BJ (cell line): ENCODE results near the genes IL10RB, DONSON and RCAN1.

- CAGE, long polyA plus RNA = no peak
- RRBS = 2% methylated on average over 9 of the region's 49 CpGs
Measured at GRCh38 chr21:33265601-33266516, at the start of gene IL10RB. IL10RB (plus strand) TSS chr21:33266367.

DNA sequence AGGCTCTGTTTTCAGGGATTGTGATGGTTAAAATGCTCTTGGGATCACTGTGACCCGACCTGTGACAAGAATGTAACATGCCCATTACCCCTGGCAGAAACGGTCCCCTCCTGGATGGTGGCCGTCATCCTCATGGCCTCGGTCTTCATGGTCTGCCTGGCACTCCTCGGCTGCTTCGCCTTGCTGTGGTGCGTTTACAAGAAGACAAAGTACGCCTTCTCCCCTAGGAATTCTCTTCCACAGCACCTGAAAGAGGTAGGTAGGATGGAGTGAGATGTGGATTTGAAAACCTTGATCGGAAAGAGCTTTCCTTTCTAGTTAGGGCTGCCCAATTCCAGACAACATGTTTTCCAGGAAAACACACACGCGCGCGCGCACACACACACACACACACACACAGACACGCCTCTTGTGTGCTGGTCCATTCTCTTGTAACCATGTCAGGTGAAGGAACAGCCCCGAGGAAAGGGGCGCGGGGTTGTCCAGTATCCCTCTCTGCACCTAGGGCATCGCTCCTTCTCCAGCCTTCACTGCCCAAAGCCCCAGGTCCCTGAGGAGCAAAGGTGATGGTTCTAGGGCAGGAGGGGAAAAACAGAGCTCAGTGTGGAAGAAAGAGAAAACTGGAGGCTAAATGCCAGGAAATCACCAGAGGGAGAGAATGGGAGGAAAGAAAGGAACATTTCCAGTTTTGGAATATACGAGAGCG is 22.0 kb downstream of the IL10RB start:
- CAGE, long polyA plus RNA = no peak
- RRBS = no CpG with 5 or more reads among the region's 21 CpGs

GRCh38 chr21:33362056-33362837 is 37.5 kb downstream of the IFNAR1 start:
- CAGE, long polyA plus RNA = no peak
- RRBS = no CpG with 5 or more reads among the region's 13 CpGs

GRCh38 chr21:33410918-33411814 is 8.0 kb downstream of the IFNGR2 start:
- CAGE, long polyA plus RNA = no peak
- RRBS = no CpG with 5 or more reads among the region's 20 CpGs

DNA sequence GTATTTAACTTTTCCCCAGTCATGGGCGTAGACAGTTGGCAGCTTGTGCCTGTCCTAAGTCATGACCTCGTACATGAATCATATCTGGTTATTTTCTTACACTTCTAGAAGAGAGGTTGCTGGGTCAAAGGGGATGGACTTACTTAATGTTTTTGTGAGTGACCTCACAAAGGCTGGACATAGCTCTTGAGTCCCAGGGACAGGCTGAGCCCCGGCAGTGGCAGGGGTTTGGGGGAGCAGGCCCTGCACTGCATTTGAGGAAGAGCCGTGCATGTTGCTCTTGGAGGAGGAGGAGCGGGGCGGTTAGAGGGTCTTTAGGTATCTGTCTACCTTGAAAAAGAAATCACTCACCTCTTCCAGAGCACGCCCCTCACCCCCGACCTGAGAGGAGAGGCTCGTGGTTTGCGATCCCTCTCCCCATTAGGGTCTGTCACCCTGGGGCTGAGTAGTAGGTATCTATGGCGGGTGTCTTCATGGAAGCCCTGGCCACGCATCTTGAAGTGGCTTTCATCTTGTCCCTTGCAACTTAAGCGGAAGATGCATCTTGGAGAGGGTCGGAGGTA is 16.5 kb downstream of the IFNGR2 start:
- CAGE, long polyA plus RNA = no peak
- RRBS = no CpG with 5 or more reads among the region's 14 CpGs

- CAGE, long polyA plus RNA = no peak
- RRBS = no CpG with 5 or more reads among the region's 5 CpGs
Measured at GRCh38 chr21:33434594-33435373, 31.6 kb downstream of the IFNGR2 start.

- CAGE, long polyA plus RNA = no peak
- RRBS = 1% methylated on average over 34 of the region's 47 CpGs
Measured at GRCh38 chr21:33480037-33480514, 302 bp upstream of the TMEM50B start.

DNA sequence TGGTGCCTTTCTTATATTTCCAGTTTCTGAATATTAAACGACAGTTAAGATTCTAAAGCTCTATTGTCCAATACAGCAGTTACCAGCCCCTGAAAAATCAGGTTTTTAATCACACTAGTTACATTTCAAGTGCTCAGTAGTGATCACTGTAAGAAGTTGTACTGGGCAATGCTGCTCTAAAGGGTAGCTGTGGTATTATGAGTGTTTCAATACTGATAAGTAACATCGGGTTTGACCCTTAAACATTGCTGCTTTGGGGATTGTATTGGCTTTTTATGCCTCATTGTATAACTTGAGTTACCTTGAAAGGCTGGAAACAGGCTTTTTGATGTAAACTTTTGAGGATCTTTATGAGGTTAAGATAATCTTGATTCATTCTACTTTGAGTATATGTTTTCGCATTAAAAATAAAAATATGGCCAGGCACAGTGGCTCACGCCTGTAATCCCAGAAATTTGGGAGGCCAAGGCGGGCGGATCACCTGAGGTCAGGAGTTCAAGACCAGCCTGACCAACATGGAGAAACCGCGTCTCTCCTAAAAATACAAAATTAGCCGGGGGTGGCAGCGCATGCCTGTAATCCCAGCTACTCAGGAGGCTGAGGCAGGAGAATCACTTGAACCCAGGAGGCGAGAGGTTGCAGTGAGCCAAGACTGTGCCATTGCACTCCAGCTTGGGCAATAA is 21.5 kb downstream of the SON start:
- CAGE, long polyA plus RNA = no peak
- RRBS = no CpG with 5 or more reads among the region's 11 CpGs

DNA sequence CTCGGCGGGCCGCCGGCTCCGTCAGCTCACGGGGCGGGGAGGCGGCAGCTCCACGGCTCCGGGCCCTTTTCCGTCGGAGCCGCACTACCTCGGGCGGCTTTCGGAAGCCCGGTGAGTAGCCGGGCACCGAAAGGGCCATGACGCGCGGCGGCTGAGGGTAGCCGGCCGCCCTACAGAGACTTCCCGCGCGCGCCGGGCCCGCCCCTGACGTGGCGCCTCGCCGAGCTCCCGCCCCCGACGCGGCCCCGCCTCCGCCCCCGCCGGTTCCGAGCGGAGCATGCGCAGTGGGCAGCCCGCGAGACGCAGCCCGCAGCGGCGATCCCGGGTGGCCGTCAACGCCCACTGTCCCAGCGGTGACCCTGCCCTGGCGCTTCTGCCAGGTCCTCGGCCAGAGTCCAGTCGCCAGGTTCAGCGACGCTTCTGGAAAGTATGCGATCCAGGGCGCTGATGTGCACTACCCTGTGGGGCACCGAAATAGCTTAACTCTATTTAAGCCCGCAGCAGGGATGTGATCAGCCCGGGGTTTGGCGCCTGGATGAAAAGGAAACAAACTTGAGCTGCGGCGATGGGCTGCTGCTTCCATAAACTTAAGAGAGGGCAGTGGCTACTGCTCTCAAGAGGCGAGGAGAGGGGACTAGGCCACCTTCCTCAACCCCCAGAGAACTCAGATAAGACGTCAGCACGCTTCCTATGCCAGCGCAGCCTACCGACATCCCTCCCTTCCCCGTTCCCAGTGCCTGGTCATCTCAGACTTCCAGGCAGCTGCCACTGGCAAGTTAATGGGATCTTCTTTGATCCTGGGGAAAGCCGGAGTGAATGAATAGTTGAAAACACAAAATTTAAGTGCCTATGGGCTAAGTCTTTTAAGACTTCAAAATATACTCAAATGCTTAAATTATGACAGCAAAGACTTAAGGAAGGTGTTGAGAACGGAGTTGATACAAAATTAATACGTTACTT is at the start of gene DONSON:
TSS of gene DONSON (minus strand) at position 182 of the 960 bp plus-strand sequence.
- CAGE, long polyA plus RNA = no peak
- RRBS = 1% methylated on average over 48 of the region's 78 CpGs

GRCh38 chr21:33969500-33970125 is 54.0 kb upstream of the ATP5PO start:
- CAGE, long polyA plus RNA = no peak
- RRBS = no CpG with 5 or more reads among the region's 4 CpGs

- CAGE, long polyA plus RNA = no peak
- RRBS = no CpG with 5 or more reads among the region's 17 CpGs
Measured at GRCh38 chr21:33975992-33976833, 60.6 kb upstream of the ATP5PO start.

- CAGE, long polyA plus RNA = no peak
- RRBS = no CpG with 5 or more reads among the region's 10 CpGs
Measured at GRCh38 chr21:34029909-34030660, 43.3 kb upstream of the MRPS6 start.

GRCh38 chr21:34198236-34198418 is 124.7 kb downstream of the MRPS6 start:
- CAGE, long polyA plus RNA = no peak
- RRBS = no CpG with 5 or more reads among the region's 3 CpGs

DNA sequence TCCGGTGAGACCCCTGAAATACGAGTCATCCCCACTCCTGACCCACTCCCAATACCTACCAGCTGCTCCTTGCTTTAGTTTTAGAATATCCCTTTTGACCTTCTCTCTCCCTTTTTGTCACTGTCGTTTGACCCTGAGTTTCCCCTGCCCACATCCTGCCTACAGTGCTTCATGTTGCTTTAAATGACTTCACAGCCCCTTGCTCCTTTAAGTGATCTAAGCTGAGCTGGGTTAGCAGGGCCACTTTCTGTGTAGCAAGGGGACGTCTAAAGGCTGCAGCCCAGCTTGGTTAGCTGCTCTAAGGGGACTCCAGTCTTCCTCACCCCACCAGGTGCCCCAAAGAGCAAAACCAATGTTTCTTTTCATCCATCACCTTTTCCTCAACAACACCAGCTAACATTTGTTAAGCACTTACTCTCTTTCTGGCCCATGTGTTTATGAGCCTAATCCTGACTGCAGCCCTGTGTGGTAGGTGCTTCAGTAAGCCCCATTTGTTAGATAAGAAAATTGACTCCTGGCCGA is 125.5 kb downstream of the MRPS6 start:
- CAGE, long polyA plus RNA = no peak
- RRBS = no CpG with 5 or more reads among the region's 5 CpGs

- CAGE, long polyA plus RNA = no peak
- RRBS = no CpG with 5 or more reads among the region's 11 CpGs
Measured at GRCh38 chr21:34361829-34362215, 2.0 kb upstream of the KCNE2 start.

- CAGE, long polyA plus RNA = no peak
- RRBS = no CpG with 5 or more reads among the region's 9 CpGs
Measured at GRCh38 chr21:34521463-34522005, 9.5 kb upstream of the KCNE1 start.

GRCh38 chr21:34614589-34615614 is at the start of gene RCAN1:
RCAN1 (minus strand) TSS chr21:34615113.
- CAGE, long polyA plus RNA = no peak
- RRBS = 1% methylated on average over 52 of the region's 132 CpGs

DNA sequence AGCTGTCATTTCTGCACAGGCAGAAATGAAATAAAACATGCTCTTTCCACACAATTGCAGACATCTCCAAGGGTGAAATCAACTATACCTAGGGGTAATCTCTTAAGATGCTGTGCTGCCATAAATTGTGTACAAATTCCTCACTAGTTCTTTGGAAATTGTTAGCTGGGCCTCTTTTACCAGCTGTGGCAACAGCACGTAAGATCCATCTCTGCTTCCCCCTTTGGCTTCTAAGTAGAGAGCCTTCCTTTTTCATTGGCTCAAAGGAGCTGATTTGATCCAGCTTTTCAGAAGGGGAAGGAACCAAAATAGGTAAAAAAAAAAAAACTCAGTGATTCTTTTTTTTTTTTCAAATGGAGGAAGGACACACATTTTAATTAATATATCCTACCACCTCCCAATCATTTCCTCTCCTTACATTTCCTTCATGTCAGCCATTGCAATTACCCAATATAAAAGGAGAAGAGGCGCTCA is 4.0 kb upstream of the RCAN1 start:
- CAGE, long polyA plus RNA = no peak
- RRBS = no CpG with 5 or more reads among the region's 2 CpGs

DNA sequence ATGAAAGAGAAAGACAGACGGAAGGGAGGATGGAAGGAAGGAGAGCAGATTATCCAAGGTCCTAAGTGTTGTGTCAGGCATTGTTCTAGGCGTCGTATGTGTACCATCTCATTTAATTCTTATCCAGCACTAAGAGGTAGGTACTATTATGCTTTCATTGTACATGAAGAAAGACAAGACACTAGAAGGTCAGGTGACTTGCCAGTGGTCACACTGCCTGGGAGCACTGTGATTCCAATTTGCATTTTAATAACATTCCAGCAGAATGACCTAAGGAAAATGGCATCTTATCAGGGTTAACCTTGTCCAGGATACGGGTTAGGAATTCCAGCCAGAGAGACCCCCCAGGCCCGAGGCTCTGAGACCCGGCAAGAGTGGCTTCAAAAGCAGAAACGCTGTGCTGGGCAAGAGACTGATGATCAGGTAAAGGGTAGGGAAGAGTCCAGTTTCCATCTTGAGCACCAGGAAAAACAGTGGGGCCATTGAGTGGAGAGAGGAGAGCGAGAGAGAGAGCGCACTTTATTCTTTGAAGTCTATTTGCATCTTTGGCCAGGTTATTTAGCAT is 29.8 kb downstream of the CLIC6 start:
- CAGE, long polyA plus RNA = no peak
- RRBS = no CpG with 5 or more reads among the region's 9 CpGs

DNA sequence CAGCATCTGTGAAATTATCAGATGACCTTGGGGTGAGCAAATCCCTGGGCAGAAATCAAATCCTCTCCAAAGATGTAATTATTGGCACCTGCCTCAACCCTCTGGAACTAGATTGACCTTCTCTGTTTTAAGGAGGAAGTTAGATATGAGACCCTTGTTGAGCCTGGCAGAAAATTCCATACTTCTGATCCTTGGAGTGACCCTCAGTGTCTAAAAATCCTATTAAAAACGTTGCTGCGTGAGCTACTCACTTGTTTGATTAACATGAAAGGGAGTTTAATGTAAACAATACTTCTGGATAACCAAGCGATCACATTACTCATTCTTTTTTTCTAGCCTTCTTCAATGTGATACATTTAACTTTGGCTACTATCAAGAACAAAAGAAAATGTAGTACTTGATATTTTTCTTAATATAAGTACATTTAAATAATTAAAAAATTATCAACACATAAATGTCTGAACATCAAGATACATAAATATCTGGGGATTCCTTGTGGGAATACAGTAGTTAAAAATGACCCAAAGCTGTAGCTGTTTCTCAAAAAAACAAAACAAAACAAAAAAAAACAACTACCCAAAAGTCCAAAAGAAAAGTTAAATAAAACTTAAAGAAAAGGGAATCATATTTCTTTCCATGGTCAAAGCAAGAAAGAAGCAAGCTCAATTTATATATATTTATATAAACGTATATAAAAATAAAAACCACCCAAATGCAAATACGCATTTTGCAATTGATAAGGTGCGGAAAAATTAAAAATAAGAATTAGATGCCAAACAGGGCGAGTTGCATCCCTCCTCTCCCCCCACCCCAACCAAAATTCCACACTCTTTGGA is 122.3 kb downstream of the CLIC6 start:
- CAGE, long polyA plus RNA = no peak
- RRBS = no CpG with 5 or more reads among the region's 7 CpGs